M059J (cell line): ENCODE measurements around a stretch of chr11.

DNA sequence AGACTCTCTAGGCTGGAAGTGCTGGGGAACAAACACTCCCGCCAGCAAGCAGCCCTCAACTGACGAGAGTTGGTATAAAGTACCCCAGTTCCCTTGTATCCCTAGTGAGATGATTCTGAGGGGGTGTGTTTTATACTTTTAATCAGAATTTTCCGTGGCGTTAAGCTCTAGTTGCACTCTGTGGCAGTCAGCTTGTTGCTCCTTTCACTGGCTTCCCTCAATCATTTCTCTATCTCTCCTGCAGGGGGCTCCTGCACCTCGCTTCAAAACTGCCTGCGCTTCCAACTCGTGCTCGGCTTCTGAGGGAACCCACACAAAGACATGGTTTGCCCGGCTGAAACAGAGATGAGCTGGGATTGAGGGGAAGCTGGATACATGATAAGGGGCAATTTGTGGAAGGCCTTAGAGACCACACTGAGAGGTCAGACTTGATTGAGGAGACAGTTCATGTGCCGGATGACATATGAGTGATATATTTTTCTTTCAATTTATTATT, 36.9 kb upstream of the CLPB start:
- RAMPAGE, long total RNA: no peak

GRCh38 chr11:72575591-72575942, 98.7 kb downstream of the PDE2A start:
- RAMPAGE, long total RNA: no peak

DNA sequence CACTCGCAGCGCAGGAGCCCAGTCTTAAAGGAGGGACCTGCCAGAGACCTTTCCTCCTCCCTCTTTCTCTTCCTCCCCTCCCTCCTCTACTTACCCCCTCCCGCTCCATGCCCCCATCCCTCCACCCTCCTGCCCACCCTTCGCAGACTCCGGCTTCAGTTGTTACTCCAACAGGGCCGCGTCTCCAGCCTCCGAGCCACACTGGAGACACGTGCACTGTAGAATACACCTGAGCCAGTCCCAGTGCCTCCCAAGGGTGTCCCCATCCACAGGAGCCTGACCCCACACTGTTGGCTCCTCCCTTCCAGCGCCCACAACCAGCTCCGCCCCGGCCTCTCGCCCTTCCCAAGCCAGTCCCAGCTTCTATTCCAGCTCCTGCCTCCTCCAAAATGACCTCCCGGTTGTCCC, 59.3 kb downstream of the PDE2A start:
- RAMPAGE, long total RNA: no peak

GRCh38 chr11:72696375-72696883, 22.2 kb upstream of the PDE2A start:
- RAMPAGE, long total RNA: no peak

GRCh38 chr11:72718966-72719531, 33.2 kb downstream of the ARAP1 start:
- RAMPAGE, long total RNA: no peak

DNA sequence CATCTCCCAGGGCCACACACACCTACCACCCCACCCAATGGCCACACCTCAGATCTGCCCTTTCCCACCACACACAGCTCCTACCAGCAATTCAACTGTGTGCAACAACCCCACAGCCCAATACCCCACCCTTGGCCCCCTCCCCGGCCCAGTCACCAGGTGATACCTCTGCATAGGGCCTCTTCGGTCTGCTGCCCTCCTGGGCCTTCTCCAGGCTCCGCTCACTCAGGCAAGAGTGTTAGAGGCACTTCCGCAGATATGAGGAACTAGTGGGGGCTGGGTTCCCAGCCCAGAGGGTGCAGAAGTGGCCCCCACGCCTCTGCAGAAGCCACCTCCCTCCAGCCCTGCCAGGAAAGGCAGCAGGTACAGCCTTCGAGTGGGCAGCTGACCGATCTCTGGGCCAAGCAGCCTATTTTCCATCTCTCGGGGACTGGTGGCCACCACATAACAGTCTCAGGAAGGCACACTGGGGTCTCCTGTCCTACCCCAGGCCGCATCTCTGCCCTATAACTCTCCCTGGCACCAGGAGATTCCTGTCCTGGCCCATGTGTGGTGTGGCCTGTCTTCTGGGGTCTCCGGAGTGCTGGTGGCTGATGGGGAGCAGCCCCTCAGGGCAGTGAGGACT, 13.3 kb downstream of the ARAP1 start:
- RAMPAGE, long total RNA: no peak

DNA sequence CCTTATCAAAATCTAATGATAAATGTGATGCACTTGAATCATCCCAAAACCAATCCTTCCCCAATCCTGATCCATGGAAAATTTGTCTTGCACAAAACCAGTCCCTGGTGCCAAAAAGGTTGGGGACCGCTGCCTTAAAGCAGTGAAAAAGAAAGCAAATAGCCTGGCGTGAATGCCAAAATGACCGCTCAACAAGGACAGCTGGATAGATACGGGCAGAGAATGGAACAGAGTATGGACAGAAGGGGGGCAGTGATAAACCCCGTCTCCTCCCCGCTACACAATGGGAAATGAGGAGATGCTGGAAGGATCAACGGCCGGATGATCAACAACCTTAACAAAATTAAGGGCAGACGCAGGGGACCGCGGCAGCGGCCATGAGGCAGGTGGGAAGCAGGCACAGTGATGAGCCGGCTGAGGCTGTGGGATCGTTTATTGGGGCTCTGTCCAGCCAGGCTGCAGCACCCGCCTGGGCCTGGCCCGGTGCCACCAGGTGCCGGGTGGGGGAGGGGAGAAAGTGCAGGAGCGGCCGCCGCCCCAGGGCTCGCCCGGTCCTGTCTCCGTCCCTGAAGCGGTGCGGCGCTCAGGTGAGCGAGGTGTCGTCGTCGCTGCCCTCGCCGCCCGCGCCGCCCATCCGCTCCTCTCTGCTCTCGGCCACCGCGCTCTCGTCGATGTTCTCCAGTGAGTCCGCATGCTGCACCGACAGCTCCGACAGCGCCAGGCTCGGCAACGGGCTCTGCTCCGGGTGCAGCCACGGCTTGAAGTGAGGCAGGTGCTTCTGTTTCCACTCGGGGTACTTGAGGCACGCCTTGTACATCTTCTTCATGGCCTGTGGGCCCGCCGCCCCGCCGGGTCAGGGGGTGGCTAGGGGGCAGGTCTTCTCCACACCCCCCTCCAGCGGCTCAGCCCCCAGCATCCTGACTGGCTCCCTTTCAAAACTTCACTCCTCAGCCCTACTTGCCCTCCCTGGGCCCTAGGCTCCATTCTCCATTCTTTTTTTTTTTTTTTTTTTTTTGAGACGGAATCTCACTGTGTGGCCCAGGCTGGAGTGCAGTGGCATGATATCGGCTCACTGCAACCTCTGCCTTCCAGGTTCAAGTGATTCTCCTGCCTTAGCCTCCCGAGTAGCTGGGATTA, 2.5 kb upstream of the ARAP1 start:
- RAMPAGE, long total RNA: no peak

GRCh38 chr11:72764326-72764987, 12.2 kb upstream of the ARAP1 start:
- RAMPAGE, long total RNA: no peak

- RAMPAGE, long total RNA: no peak
Observed at GRCh38 chr11:72773204-72774146, 20.4 kb downstream of the STARD10 start.

DNA sequence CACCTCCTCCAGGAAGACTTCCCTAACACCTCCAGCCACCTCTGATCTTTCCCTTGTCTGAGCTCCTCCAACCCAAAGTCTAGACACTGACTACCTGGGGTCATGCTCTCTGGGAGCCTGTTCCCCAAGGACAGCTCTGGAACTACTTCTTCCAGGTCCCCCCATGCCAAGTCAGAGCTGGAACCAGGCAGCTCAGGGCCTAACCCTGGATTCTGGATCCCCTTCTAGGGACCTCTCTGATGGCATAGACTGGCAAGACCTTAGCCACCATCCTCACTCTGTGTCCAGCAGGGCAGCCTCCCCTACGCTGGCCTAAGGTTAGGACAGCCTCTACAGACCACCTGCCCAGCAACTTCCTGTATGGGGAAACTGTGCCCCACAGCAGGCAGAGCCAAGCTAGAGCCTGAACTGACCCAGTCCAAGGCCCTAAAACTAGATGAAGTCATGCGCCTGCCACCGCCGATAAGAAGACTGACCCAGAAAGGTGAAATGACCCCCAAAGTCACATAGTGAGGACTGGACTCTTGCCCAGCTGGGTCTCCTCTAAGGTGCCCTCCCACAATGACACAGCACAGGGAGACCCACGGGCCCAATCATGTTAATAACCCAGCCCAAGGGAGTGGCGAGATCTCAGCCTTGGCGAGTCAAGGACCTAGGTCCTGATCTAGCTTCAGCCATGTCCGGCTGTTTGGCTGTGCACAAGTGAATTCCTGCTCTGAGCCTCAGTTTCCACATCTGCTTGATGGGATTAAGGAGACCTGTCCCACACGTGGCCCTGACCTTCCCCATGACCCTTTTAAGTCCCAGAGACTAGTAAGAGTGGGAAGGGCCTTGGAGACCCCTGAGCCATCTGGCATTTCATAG, 17.7 kb downstream of the STARD10 start:
- RAMPAGE, long total RNA: no peak

DNA sequence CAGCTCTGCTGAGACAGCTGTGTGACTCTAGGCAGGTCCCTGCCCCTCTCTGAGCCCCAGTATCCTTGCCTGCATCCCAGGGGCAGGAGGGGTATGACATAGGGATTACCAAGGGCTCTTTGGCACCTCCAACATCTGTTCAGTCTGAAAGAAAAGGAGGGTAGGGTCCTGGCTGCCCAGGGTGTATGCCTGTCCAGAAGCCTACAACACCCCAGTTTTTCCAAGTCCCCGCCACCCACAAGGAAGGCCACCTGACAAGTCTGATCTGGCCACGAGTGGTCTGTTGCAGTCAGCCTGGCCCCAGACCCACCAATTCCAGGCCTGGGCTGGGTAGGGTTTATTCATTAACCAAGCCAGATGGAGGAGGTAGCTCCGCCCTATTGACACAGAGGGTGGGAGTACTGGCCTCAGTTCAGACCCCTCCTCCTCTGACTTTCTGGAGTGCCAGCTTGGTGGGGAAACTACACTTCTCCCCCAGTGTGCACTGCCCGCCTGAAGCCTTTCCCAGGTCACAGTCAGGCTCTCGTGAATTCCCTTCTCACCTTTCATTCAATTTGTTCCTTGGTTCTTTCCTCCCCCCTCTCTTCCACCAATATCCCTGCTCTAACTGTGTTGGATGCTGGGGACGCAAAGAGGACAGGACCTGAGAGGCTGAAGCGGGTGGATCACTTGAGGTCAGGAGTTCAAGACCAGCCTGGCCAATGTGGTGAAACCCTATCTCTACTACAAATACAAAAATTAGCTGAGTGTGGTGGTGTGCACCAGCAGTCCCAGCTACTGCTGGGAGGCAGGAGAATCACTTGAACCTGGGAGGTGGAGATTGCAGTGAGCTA, 14.9 kb downstream of the STARD10 start:
- RAMPAGE, long total RNA: no peak

DNA sequence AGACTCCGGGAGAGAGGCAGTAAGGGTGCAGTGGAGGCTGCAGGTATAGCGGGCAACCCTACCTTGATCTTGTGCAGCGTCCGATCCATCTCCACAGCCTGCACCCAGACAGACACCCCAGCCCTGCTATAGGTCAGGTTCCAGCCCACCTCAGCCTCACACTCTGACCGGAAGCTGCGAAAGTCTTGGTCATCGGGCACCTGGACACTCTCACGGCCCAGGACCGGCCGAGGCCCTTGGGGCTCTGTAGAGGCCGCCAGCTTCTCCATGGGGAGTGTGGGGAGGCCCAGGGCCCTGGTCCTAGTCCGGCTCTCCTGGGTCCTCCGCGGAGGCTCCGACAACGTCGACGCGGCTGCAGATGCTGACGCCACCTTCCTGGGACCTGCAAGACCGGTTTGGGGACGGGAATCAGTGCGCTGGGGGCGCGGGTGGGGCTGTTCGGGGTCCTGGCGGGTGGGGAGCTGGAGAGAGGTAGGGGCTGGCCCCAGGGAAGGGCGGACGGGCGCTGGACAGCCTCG, 12.9 kb downstream of the STARD10 start:
- RAMPAGE, long total RNA: no peak

DNA sequence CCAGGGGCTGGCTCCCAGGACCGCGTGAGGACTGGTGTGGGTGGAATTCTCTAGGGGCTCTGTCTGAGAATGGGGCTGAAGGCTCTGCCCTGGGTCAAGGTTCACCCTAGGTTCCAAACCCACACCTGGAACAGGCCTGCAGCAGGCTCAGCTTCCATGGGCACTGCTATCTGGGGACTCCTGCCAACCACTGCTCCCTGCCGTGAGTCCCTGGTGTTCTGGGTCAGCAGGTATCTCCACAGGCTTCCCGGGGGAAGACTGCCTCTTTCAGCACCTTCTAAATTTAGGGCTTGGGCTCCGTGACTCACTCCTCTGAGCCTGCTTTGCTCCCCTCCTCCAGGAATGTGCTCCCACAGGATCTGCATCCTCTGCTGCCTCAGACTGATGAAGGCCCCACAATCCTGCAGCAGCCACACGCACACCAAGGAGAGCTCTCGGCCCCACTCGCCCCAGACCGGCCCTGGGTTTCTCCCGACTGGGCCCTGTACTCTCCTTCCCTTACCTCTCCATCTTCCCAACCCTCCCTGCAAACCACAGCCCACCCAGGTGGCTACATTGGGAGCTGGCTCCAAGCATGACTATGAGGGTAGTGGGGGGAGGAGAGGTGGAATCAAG, 4.1 kb downstream of the STARD10 start:
- RAMPAGE, long total RNA: no peak

GRCh38 chr11:72834864-72835422, 20.7 kb downstream of the ATG16L2 start:
- RAMPAGE, long total RNA: no peak

- RAMPAGE, long total RNA: no peak
Observed at GRCh38 chr11:73185070-73185730, 32.9 kb upstream of the P2RY2 start.

DNA sequence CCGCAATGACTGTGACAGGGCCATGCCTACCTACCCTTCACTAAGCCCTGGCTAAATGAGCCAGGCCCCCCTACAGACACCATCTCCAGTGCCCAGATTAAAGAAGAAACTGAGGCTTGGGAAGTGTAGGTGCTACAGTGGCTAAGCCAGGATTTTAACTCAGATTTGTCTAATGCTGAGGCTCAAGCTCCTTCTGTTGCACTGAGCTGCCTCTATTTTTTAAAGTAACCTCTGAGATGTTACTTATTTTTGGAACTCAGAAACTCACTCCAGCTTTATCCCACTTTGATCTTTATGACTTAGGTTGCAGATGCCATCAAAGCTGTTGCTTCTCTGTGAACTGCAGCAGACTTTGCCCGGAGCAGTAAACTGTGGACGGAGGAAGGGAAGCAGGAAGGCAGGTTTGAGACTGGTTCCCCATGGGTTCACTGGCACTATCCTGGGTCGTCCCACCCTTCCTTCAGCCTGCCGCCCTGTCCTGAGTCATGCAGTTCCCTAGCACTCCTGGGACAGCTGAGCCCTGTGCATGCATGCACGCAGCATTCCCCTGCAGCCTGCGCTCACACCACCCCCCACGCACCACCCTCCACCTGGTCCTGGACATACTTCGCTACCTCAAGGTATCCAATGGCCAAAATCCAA, 23.6 kb upstream of the P2RY2 start:
- RAMPAGE, long total RNA: no peak

GRCh38 chr11:73321527-73322046, 13.5 kb downstream of the ARHGEF17 start:
- RAMPAGE, long total RNA: no peak

GRCh38 chr11:73323241-73324496, 15.6 kb downstream of the ARHGEF17 start:
- RAMPAGE, long total RNA: no peak

- RAMPAGE, long total RNA: no peak
Observed at GRCh38 chr11:73380189-73380609, 4.0 kb downstream of the RELT start.

DNA sequence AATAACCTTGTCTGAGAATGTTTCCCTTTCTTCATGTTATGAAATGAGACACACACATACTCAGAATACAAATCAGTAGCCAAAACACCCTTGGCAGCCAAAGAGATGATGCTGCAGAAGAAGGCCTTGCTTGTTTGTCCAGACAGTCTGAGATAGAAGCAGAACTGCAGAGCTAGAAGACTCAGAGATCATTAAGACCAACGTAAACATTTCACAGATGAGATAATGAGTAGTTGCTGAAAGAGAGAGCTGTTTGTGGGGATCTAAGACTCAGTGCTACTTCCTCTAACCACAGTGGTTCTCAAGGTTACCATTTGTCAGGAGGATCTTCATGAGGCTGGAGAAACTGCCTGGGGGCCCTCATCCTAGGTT, 38.9 kb downstream of the RELT start:
- RAMPAGE, long total RNA: no peak